Kidney (tissue), 2 donors: ENCODE measurements around the genes PYGM, TM7SF2 and TIGD3.

DNA sequence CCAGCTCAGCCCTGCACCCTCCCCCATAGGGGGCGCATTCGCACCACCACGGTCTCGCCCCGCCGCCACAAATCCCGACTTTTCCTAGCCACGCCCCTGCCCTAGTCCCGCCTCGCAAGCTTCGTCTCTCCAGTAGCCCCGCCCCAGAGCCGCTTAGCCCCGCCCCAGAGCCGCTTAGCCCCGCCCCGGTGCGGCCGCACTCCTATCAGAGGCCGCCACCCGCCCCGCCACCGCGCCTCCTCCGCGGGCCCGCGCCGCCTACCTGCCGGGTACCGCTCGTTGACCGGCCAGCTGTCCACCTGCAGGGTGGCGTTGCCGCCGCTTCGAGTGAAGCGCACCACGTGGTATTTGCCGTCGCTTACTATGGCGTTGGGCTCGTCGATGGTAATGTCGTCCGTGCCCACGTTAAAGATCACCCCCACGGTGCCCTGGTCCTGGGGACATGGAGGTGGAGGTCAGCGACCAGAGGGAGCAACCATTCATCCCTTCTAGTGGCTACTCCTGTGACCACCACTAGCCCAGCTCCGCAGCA lies 39.2 kb downstream of the SLC22A12 start:
- PRO-cap, result no peak
- RRBS, result 50% methylated on average over 12 of the region's 50 CpGs

GRCh38 chr11:64637210-64637685 lies 46.2 kb downstream of the SLC22A12 start:
- PRO-cap, result no peak
- RRBS, result no CpG with 5 or more reads among the region's 7 CpGs

- PRO-cap, result no peak
- RRBS, result 14% methylated on average over 8 of the region's 24 CpGs
Observed at GRCh38 chr11:64688278-64689211, 34.5 kb downstream of the NRXN2 start.

- PRO-cap, result bidirectional peak, plus-strand start at chr11:64760092, minus-strand start at chr11:64759974
- RRBS, result 60% methylated on average over 1 of the region's 25 CpGs
Observed at GRCh38 chr11:64759647-64760458, at the start of gene PYGM. PYGM (minus strand) TSS chr11:64759974.

DNA sequence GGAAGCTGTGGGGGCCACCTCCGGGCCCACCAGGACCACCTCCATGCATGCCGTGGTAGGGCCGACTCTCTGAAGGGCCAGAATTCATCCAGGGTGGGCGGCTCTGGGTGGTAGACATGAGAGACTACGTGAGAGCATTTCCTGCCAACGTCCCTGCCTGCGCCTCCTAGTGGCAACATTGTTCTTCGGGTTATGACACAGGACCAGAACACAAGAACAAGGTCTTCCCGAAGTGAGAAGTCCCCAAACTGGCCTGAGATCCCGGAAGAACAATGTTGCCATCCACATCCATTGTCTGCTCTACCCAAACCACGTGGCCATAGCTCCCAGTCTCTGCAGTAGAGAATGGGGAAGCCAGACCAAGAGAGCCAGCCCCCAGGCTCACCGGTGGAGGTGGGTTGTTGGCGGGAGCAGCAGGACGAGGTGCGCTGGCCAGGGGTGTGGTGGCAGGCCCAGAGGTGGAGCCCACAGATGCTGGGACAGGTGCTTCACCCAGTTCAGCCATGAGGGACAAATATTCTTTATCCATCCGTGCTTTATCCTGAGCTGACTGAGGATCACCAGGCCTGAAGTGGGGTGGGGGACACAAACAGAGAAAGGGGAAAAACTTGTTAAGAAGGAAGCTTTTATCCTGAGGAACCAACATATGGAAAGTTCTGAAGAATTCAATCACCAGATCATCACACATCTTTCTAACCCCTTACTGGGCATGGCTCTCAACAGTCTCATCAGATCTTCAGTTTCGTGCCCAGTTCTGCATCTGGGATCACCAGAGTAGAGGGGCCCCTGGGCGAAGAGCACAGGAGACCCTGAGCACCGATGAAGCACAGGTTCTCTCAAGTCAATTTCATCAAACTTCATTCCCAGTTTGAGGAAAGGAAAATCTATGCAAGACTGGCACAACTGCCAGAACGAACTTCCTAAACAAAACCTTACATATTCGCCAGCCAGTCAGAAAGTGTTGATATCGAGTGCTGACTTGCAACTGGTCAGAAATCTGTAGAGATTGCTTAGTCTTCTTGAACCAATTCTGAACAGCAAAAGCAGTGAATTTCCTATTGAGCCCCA lies 8.3 kb upstream of the PYGM start:
- PRO-cap, result no peak
- RRBS, result 65% methylated on average over 2 of the region's 22 CpGs

DNA sequence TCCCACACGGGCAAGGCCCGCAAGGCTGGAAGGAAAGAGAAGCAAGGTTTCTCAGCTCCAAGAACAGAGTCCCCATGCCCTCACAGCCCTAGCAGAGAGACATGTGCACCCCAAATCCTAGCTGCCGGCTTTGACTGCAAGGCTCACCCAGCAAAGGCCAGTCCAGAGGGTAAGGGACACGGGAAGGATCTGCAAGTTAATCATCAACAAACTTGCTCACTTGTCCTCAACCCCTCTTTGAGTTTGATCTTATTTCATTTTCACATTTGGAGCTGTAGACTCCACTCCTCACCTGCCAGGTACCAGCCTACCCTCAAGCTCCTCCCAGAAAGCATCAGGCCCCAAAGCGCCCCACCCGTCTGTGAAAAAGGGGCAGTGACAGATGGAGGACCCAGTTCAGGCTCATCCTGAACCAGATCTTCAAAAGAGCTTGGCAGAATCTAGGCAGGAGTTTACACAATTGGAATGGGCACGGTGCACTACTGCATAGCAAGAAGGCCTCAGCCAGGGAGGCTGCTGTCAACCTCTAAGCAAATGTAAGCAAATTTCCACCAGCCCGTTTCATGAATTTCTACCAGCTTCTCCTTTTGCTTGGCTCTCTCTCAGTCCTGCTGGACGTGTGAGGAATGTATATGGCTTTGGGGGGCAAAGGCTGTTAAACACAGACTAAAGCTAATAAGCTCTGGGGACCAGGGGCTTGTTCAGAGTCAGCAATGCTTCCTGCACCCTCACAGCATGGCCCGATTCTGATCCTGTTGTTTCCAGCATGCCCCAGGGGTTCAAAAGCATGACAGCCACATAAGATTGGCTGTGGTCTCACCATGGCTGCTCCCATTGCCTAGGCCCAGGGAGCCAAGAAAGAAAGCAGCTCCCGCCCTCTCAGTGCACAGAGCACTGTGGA lies 5.4 kb downstream of the EHD1 start:
- PRO-cap, result no peak
- RRBS, result no CpG with 5 or more reads among the region's 11 CpGs

DNA sequence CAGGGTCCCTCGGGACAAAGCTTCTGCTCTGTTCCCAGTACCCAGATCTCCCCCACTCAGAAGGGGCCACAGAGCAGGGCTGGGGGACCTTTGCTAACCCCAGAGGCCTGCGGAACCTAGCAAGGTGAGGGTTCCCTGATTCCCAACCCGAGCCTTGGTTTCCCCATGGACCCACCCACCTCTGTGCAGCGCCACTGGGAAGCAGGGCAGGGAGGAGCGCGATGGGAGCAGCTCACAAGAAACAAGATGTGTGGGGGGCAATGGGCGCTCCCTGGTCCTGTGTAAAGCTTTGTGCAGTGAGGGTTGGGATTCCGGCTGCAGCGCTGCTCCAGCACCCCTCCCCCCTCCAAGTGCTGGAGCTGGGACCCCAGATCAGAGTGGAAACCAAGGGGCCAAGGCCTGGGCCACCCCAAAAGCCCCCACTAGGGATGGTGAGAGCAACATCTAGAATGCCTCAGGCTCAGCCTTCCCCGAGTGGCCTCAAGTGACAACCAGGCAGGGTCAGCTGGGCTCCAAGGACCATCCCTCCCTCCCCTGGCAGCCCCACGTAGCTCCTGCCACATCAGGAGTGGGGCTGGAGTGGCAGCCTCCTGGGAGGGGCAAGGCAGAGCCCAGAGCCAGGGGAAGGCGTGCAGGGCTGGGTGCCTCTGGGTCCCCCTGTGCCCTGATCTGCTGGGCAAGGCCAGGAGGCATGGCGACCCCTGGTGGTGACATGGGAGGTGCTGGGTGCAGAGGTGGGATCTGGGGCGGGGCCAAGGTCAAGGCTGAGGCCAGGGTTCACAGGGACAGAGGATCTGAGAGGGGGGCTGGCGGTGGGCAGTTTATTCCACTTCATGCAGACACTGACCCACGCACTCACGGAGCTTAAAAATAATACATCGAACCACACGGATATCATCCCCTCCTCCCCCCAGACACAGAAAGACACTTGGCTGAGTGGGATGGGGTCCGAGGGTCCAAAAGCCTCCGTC lies 15.6 kb upstream of the EHD1 start:
- PRO-cap, result no peak
- RRBS, result no CpG with 5 or more reads among the region's 21 CpGs

GRCh38 chr11:64906488-64906944 lies 10.5 kb downstream of the ATG2A start:
- PRO-cap, result no peak
- RRBS, result no CpG with 5 or more reads among the region's 11 CpGs

DNA sequence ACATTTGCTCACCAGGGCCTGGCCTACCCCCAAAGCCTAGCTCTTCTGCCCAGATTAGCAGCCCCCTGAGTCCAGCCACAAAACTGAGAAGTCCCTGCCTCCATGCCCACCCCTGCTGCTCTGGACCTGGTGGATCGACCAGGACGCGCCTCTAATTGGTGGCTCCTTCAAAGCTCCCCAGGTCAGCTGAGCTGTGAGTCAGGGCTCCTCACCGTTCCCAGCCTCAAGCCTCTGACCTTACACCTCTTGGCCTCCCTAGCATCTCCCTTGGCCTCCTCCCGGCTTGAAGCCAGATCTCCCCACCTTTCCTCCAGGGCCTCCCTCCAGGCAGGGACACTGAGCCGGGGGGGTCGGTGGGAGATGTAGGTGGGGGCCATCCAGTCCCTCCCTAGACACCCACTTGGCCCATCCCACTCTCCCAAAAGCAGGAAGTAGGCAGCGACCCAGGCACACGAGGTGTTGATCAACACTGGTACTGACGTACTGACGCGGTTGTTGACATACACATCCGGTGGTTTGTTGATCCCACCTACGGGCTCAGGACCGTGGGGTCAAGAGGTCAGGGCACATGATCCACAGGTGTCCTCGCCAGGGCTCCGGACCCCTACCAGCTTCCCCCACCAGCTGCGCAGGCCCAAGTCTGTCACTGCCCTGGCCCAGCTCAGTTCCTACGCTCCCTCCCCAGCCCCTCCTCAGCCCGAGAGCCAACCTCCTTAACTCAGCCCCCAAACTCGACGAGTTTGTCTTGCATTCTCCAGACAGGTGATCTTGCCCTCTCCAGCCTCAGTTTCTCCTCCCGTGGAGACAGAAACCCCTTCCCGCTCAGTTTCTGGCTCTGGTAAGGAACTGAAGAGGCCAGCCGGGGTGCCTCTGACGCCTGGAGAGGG lies 811 bp downstream of the ATG2A start:
- PRO-cap, result no peak
- RRBS, result 5% methylated on average over 6 of the region's 26 CpGs

- PRO-cap, result no peak
- RRBS, result no CpG with 5 or more reads among the region's 12 CpGs
Observed at GRCh38 chr11:64933470-64934137, 2.1 kb downstream of the GPHA2 start.

DNA sequence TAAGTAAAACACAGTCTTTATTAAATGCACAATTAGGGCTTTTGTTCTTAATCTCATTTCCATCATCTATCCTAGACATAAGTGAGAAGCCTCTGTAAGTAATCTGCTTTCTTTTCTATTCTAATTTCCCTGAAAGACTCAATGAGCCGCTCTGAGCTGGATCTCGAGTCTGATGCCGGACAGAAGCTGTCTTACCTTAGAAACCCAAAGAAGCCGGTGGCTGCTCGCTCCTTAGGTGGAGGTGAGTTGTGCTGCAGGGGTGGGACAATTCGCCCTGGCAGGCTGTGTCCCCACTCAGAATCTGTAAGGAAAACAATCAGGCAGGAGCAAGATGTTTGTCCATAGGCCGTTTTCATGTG lies 3.8 kb upstream of the GPHA2 start:
- PRO-cap, result no peak
- RRBS, result no CpG with 5 or more reads among the region's 7 CpGs

- PRO-cap, result unidirectional peak, plus-strand start at chr11:65111872; unidirectional peak, plus-strand start at chr11:65112109
- RRBS, result 3% methylated on average over 10 of the region's 36 CpGs
Observed at GRCh38 chr11:65111810-65112389, at the start of gene TM7SF2. TM7SF2 (plus strand) TSS chr11:65111872.

DNA sequence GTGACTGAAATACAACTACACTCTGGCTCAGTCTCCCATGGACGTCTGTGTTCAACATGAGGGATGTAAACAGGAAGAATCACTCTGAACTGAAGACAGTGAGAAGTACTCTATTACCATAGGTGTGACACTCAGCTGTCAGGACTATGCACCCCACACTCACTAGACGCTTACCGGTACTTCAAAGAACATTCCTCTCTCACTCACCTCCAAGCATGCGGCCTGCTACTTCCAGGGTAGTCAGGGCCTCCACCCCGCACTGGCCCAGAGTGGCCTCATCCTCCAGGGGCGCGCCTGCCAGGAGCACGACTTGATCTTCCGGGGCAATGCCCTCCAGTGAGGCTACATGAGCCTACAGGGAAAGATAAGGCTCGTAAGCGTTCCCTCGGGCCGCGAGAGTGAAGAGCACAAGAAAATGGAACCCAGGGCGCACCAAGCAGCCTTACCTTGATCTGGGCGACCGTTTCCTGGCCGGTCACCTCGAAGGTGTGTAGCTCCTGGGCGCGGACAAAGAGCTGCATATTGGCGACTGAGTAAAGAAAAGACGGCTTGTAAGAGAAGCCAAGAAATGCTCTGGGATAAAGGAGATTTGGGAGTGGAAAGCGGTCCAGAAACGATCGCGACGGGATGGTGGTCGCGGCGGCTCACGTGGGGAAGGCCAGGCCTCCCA lies 506 bp downstream of the FAU start:
- PRO-cap, result no peak
- RRBS, result no CpG with 5 or more reads among the region's 32 CpGs

GRCh38 chr11:65136535-65137084 lies 2.3 kb upstream of the SYVN1 start:
- PRO-cap, result no peak
- RRBS, result no CpG with 5 or more reads among the region's 13 CpGs

- PRO-cap, result no peak
- RRBS, result no CpG with 5 or more reads among the region's 3 CpGs
Observed at GRCh38 chr11:65151493-65151901, 17.2 kb upstream of the SYVN1 start.

DNA sequence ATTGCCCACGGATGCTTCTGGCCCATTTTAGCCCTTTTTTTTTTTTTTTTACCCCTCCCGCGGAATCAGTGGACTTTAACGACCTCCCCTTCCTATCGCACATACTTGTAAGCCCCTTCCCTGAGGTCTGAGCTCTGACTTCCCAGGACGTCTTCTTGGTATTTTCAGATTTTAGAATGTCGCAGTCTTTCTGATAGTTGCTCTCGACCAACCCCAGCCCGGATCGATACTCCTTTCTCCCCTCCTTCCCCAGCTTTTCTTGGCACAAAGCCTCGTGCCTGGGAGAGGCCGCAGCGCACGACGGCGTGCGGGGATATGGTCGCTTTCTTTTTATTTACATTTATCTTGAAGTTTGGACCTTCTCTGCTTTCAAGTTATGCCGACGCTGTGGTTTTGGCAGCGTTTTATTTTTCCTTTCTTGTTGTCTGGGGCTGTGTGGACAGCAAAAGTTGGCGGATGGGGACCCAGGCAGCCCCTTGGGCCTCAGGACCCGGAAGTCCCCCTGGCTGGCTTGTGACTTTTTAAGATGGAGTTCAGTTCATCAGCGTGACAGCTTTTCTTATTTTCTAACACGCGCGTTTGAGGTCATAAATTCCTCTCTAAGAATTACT lies 4.2 kb upstream of the SPDYC start:
- PRO-cap, result no peak
- RRBS, result no CpG with 5 or more reads among the region's 27 CpGs

DNA sequence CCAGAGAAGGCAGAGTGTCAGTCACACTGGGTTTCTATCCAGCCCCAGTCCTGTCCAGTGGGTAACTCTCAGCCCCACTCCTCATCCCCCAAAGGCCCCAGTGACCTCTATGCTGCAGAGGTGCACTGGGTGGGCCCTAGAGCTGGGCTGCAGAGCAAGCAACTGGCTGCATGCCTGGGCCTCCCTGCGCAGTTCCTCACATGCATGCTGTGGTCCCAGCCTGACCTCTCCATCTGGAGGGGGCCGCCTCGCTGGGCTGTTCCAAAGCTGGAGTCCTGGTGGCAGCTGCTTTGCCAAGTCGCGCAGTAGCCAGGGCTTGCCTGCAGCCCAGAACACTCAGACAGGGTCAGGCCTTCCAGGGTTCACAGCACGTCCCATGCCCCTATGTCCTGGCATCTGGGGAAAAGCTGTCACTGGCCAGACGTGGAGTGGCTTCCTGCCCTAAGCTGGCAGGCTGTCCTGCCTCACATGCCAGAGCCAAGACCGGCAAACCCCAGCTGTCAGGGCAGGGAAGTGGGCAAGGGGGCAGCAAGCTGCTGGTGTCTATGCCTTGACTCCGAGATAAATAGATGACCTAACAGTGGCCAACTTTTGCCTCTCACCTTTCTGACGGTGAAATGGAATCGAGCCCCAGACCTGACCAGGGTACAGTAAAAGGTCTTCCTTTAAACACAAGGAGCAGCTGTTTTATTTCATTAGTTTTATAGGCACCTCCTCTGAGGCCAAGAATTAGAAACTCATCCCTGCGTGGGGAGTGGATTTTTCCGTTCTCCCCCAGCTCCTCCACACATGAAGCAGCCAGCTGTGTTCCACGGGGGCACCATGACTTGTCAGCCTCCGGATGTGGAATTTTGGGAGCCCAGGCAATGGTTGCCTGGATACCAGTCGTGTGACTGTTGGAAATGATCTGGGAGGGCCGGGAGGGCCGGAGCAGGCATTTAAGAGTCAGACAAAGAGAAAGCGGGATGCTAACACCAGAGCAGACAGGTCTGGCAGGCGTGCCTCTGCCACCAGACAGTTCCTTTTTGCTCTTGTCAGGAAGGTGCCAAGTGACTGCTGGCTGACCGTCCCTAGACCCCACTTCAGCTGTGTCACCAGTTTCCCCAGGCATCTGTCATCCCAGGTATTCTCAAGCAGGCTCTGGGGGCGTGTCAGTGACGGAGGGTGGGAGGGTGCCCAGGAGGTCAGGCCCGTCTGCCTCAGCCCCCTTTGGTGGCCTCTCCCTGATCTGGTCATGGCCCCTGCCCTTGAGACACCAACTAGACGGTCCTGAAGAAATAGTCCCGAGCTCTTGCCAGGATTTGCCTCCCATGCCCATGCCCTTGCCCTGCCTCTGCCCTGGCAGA lies 16.2 kb upstream of the CDC42EP2 start:
- PRO-cap, result unidirectional peak, plus-strand start at position 955 of the sequence
- RRBS, result 19% methylated on average over 3 of the region's 26 CpGs

GRCh38 chr11:65354307-65354931 lies at the start of gene TIGD3:
TIGD3 (plus strand) TSS chr11:65354751.
- PRO-cap, result bidirectional peak, plus-strand start at chr11:65354751, minus-strand start at chr11:65354590
- RRBS, result 3% methylated on average over 13 of the region's 64 CpGs

- PRO-cap, result no peak
- RRBS, result no CpG with 5 or more reads among the region's 10 CpGs
Observed at GRCh38 chr11:65357688-65358466, 3.3 kb downstream of the TIGD3 start.

GRCh38 chr11:65384382-65384940 lies 2.0 kb upstream of the FRMD8 start:
- PRO-cap, result no peak
- RRBS, result no CpG with 5 or more reads among the region's 7 CpGs